Skeletal muscle satellite cell (primary cell): ENCODE measurements around a stretch of chr3.

- CAGE, long polyA plus RNA = no peak
These were observed 78.2 kb downstream of the ITGB5 start for GRCh38 chr3:124808851-124809434.

DNA sequence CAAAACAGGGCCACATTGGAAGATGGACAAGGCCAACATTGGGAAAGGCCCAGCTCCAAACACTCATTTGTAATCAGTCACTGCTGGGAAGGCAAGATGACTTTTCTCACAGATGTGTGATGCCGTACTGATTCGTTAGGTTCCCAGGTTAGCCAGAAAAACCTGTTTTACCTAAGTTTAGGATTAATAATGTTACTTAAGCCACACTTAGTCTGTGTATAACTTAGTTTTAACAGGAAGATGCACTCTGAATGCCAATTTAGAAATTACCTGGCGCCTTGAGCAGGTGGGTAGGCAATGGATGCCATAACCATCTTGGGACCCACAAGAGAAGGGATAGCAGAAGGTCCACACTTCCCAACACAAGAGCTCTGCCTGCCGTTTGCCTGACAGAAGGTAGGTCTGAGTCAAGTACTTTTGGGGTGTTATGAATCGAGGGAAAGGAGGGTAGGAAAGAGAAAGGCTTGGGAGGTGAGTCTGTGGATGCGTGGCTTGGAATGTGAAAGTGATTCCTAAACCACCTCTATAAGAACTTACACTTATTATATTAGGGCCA lies 70.8 kb downstream of the ITGB5 start:
- CAGE, long polyA plus RNA = no peak

GRCh38 chr3:124848241-124848713 lies 38.9 kb downstream of the ITGB5 start:
- CAGE, long polyA plus RNA = start-site peak on the minus strand at chr3:124848517-124848523, 94 and 72 reads in 2 replicates

GRCh38 chr3:124869550-124869760 lies 17.7 kb downstream of the ITGB5 start:
- CAGE, long polyA plus RNA = no peak

DNA sequence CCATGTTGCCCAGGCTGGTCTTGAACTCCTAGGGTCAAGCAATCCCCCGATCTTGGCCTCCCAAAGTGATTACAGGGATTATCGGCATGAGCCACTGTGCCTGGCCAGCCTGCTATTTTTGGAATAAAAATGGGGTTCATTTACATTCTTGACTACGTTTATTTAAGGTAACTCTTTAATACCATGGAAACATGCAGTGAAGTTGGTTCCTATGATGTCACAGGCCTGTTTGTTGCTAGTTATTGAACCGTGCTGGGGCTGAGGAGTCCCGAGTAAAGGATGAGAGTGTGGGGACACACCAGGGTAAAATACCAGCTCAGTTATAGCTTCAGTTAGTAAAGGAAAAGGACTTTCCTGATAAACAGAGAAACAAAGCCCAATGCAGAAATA lies 37.4 kb upstream of the MUC13 start:
- CAGE, long polyA plus RNA = no peak

GRCh38 chr3:125011879-125012356 lies 43.9 kb downstream of the HEG1 start:
- CAGE, long polyA plus RNA = no peak

- CAGE, long polyA plus RNA = no peak
These were observed 16.6 kb downstream of the HEG1 start for GRCh38 chr3:125039228-125039487.

GRCh38 chr3:125039488-125040523 lies 16.0 kb downstream of the HEG1 start:
- CAGE, long polyA plus RNA = no peak

DNA sequence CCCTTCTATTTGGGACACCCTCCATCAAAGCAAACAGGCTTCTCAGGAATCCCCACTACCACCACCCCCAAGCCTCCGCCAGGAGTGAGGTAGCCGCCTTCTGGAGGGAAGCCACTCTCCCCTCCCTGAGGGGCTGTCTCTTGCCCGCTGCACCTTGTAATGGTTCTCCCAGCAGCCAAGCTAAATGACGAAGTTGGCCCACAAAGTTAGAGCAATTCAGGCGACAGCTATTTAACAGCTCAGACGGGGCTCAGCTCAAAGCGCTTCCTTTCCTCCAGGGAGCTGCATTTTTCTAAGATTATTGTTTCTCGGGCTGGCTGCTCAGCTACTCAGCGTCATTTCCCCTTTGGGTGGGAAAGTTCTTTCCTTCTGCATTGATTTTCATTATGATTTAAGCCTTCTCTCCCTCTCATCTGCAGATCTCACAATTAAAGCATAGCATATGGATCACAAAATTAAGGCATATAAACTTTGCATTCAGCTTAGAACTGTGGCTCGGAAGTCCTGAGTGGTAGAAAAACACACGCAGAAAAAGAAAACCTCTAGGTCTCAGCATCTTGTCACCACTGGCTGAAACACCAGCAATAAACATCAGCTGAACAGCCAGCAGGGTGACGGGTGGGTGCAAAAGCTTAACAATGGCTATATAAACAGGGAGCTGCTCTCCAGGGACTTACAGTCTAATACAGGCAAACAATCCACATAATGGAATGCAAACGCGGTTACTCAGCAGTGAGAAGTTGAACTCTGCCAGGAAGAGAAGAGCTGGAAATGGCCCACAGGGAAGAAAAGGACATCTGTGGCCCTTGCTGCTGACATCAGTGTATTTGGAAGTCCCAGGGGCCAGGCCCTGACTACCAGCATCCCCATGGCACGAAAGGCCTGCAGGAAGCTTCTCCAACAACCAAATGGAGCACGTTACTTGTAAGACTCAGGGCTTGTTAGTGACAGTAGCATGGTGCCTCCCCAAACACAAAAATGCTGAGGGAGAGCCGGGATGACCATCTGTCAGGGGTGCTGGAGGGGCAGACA lies 3.3 kb downstream of the HEG1 start:
- CAGE, long polyA plus RNA = no peak

GRCh38 chr3:125062297-125062539 lies 6.4 kb upstream of the HEG1 start:
- CAGE, long polyA plus RNA = no peak

GRCh38 chr3:125063200-125063728 lies 7.5 kb upstream of the HEG1 start:
- CAGE, long polyA plus RNA = no peak

GRCh38 chr3:125095123-125096087 lies 39.6 kb upstream of the HEG1 start:
- CAGE, long polyA plus RNA = no peak

DNA sequence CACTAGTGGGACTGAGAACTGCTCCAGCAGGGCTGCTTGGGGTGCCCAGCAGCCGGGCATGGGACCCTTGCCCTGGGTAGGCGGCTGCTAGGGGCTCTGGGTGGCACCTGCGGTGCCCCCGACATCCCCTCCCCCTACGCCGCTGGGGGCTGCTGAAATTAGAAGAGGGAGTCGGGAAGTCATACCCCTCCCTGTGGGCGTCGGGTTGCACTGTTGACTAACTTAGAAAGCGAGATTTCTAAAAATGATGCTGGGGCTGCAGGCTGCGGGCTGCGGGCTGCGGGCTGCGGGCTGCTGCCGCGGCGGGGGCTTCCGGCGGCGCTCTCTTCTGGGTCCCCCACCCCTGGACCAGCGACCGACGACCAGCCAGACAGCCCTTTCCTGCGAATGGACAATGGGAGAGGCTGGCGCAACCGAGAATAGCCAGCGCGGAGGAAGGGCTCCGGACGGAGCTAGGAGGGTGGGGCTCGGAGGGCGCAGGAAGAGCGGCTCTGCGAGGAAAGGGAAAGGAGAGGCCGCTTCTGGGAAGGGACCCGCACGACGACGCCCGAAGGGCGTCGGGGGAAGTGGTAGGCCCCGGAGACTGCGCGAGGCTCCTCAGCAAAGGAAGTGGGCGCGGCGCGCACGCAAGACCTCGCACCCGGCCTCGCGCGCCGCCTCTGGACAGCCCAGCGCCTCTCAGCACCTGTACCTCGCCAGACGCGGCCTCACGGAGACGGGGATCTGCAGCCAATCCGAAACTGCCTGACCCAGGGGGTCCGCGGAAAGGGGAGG lies 70.9 kb downstream of the SLC12A8 start:
- CAGE, long polyA plus RNA = no peak

DNA sequence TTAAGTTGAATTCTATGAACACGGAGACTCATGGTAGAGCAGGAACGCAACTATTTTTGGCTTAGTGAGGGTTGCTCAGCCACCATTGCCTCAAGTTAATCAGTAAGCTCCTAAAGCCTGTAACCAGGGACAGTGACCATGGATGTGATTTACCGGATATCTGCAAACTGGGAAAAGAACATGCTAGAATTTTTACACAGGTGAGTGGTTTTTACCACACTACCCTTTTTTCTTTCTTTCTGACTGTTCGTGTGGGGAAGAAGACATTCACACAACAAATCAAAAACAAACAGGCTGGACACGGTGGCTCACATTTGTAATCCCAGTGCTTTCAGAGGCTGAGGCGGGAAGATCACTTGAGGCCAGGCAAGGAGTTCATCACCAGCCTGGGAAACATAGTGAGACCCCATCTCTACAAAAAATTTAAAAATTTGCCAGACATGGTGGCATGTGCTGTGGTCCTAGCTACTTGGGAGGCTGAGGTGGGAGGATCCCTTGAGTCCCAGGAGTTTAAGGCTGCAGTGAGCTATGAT lies 11.7 kb downstream of the SLC12A8 start:
- CAGE, long polyA plus RNA = no peak

GRCh38 chr3:125241114-125241863 lies 28.7 kb upstream of the SLC12A8 start:
- CAGE, long polyA plus RNA = no peak

DNA sequence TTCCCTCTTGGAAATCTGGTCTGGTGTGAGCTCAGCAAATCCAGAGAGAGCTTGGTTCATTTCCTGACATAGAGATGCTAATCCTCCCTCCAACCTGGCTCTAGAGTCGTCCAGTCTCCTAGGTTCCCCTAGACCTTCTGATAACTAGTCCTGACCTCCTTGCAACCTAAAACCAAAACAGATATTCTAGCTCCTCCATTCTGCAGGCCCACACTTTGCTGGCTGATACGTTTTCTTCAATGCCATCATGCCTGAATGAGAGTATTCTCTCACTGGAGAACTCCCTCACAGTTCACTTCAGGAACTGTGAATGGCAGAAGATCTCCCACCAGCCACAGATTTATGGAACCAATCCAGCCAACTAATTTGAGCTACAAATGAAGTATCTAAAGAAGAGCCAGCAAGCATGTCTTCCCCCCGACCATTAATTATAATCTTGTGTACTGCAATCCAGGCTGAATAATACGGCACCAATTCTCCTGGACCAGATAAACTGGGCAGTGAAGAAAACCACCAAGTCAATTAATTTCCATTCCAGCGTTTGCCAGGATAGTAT lies 1.6 kb downstream of the ZNF148 start:
- CAGE, long polyA plus RNA = no peak

DNA sequence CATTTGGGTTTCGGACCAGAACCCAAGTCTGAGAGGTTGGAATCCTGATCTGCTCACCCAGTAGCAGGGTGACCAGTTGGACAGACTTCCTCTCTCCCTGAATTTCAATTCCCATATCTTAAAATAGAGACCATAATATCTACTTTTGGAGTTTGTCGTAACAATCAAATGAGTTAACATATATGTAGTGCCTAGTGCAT lies 62.8 kb upstream of the ZNF148 start:
- CAGE, long polyA plus RNA = no peak

DNA sequence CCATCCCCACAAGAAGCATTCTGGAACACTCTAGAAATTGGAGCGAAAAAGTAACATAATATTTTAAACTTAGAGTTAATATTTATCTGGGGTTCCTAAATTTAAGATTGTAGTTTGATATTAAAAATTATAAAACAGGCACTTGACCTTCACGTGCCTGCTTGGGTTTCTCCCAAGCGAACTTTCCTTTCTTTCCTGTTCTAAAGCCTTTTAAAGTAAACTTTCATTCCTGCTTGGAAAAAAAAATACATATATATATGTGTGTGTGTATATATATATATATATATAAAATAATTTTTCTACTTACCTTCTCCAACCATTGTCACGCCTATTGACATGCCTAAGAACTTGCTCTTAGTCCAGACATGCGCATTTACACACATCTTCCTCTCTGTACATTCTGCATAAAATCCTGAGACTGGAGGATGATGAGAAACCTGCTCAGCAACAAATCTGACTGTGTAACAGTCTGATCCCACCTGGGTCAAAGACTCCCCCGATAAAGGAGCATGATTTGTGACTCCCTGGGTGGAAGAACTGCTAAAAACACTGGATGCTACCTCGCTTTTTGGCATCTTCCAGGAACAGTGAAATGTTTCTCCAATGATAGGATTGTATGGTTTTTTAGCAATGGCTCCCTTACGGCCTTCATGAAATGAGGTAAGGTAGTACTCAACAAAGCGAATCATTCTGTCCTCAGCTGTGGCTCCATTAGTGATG lies 32.0 kb upstream of the SNX4 start:
- CAGE, long polyA plus RNA = no peak

GRCh38 chr3:125591359-125591844 lies 3.9 kb downstream of the OSBPL11 start:
- CAGE, long polyA plus RNA = no peak

DNA sequence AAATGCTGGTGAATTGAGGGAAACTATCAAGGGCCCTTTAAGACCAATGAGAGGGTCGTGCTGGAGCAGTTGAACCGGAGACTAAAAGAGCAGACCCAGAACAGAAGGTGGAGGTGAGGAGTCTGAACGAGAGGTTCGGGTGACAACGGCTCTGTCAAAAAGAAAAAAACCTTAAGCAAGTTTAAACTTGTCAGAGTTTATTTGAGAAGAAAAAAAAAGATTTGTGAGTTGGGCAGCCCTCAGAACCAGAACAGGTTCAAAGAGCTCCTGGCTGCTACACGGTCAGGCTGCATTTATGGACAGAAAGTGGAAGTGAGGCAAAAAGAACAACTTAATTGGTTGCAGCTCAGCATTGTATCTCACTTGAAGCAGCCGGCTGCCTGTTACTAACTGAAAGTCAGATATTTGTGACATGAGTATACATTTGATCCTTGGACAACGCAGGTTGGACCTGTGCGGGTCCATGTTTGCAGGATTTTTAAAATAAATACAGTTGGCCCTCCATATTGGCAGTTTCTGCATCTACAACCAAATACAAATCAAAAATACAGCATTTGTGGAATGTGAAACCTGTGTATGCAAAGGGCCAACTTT lies 7.4 kb upstream of the ALDH1L1 start:
- CAGE, long polyA plus RNA = no peak